Hematopoietic multipotent progenitor cell (in vitro differentiated cells): ENCODE data around the genes MED17 and PANX1.

GRCh38 chr11:88330770-88331914 lies 6.4 kb downstream of the CTSC start:
- CAGE, long polyA plus RNA: no peak

GRCh38 chr11:88420041-88420718 lies 82.6 kb upstream of the CTSC start:
- CAGE, long polyA plus RNA: no peak

- CAGE, long polyA plus RNA: no peak
These were observed 86.2 kb downstream of the GRM5 start for GRCh38 chr11:88979673-88979902.

GRCh38 chr11:89417155-89417409 lies 74.1 kb downstream of the NOX4 start:
- CAGE, long polyA plus RNA: no peak

- CAGE, long polyA plus RNA: no peak
These were observed 21.5 kb downstream of the TRIM49C start for GRCh38 chr11:90052396-90052807.

GRCh38 chr11:90167684-90168164 lies 33.3 kb downstream of the NAALAD2 start:
- CAGE, long polyA plus RNA: no peak

DNA sequence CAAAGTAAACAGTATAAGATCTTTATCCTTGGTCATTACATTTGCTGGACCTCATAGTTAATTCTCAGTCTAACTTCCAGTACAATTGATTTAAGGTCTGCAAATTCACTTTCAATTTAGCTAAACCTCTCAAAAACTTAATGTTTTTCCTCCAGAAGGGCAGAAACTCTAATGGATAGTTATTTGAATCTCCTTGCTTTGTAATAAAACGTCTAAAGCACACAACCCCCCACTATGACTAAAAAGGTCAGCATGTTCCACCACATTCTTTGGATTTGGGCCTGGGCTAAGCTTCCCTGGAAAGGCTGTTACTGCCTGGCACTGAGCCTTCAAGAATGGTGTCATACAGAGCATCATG lies 242.8 kb upstream of the FAT3 start:
- CAGE, long polyA plus RNA: no peak

- CAGE, long polyA plus RNA: no peak
These were observed 139.4 kb upstream of the FAT3 start for GRCh38 chr11:92085217-92085624.

GRCh38 chr11:93444346-93445197 lies 98.6 kb downstream of the SMCO4 start:
- CAGE, long polyA plus RNA: no peak

DNA sequence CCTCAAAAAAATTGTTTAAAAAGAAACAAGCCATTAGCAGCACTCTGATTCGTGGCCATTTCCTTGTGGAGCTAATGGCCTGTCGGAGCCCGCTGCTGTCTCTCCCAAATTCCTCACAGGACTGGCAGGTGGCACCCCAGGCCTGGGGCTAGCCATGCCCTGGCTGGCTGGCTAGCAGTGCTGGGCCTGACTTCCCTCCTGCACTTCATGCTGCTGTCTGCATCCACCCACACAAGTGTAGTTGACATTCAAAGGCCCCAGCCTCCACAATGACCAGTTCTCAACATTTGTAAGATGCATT lies 61.5 kb downstream of the SMCO4 start:
- CAGE, long polyA plus RNA: no peak

- CAGE, long polyA plus RNA: no peak
These were observed 14.2 kb downstream of the SMCO4 start for GRCh38 chr11:93528823-93529484.

DNA sequence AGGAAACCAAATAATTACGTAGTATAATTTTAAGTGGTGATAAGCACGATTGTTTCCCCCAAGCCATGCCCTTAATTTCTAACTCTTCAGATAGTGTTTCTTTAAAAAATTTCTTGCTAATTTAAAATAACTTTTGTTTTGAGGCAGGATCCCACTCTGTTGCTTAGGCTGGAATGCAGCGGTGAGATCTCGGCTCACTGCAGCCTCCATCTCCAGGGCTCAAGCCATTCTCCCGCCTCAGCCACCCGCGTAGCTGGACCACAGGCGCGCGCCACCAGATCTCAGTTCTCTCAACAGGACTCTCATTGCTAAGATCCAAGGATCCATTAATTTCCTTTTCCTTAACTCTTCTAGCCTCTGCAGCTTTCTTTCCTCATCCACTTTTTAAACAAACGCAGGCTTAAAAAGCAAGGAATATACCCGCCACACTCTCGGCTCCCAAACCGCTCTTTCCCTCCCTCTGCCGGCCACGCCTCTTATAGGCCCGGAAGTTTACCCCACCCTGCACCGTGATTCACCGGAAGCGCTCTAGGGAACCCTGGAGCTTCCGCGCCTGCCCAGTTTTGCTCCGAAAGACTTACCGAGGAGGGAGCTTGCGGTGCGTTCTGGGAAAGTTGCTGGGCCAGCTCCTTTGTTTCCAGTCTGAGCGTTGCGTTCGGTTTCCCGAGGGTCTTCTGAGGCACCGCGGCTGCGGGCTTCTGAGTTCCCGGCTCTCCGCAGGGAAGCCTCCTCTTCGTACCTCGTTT lies at the start of gene MED17:
Gene MED17 (plus strand): TSS at position 560 of the 746 bp plus-strand sequence.
- CAGE, long polyA plus RNA: no peak

GRCh38 chr11:94128665-94129350 lies at the start of gene PANX1:
Gene PANX1, plus strand, starts transcription at chr11:94128841.
- CAGE, long polyA plus RNA: no peak

GRCh38 chr11:94400911-94401213 lies 357 bp downstream of the GPR83 start:
- CAGE, long polyA plus RNA: no peak

DNA sequence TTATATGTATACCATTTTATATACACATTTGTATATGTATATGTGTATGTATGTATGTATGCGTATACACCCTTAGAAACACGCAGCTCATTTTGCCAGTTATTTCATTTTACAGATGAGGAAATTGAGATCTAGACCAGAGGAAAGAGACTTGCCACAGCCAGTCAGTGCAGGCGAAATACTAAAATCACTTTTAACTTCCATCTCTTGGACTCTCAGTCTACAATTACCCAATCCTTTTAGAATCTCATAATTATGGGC lies 638 bp downstream of the C11orf97 start:
- CAGE, long polyA plus RNA: no peak

- CAGE, long polyA plus RNA: no peak
These were observed 27.8 kb upstream of the AMOTL1 start for GRCh38 chr11:94740198-94740989.

DNA sequence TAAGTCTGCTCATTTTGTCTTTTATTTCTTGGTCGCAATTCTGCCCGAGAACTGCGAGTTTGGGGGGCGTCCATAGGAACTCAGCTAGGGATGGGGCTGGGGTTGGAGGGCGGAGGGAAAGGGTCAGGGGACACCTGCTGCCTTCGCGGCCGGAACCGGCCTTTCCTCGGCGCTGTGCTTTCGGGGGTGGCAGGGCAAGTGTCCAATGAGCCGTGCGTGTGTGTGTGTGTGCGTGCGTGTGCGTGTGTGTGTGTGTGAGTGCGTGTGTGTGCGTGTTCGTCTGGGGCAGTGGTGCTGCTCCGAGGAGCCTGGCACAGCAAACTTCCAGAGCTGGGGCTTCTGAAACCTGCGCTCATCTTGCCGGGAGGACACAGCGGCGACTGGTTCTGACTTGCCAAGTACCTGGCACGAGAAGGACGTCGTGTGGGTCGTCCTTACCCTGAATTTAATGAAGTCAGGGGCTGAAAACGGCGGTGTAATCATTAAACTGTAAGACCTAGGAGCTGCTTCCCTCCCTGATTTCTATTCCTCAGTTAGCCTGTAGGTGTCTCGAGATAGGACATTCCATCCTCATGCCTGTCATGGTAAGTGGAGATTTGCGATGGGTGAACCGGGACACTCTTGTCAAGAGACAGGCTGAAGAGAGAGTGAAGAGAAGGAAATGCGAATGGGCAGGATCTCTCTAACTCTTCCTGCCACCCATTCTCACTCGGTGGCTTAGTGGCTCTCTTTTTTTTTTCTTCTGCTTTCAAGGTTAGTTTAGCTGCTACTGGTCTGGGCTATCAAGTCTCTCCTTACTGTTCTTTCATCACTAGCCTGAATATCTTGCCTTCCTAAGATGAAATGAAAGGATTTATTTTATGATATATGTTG lies 26.9 kb upstream of the AMOTL1 start:
- CAGE, long polyA plus RNA: no peak

- CAGE, long polyA plus RNA: no peak
These were observed 27.7 kb downstream of the AMOTL1 start for GRCh38 chr11:94795828-94796292.

GRCh38 chr11:95076518-95076997 lies 9.8 kb downstream of the SRSF8 start:
- CAGE, long polyA plus RNA: no peak

- CAGE, long polyA plus RNA: no peak
These were observed 1.6 kb downstream of the ENDOD1 start for GRCh38 chr11:95091158-95091660.